Metanephros (tissue), 2 donors: Measurements from ENCODE around the gene CYP51A1.

- RAMPAGE, long total RNA, result no peak
Observed at GRCh38 chr7:92133477-92134297, 590 bp downstream of the CYP51A1 start.

DNA sequence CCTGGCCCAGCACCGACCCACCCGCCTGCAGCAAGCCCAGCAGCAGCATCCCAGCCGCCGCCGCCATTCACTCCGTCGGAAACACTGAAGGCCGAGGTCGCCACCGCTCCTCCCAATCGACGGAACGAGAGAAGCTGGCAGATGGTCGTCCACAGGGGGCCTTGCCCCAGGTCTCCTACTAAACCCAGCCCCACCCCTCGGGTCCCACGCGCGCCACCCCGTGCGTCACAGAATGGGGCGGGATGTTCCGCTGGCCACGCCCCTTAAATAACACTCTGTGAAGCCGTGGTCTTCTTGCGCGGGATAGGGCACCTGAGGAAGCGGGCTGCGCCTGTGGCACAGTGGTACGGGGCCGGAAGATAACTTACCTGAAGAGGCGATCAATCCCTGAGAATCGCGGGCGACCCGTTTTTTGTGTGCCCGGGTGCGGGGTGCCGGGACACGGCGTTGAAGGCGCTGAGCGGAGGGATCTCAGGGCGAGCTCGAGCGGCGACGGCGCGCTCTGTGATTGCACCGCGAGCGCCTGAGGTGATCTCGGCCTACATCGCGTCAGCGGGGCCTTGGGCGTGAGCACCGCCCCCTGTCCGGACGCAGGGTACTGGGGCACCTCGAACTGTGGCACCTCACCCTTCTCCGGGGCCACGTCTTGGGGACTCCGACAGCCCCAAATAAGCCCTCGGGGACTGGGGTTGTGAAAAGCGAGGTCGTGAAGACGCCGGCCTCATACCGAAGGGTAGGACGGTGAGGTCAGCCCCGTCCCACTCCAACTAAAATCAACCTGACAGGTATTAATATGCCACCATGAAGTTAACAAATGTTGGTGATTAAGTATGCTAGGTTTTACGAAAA, at the start of gene CYP51A1:
Gene CYP51A1, minus strand, starts transcription at position 180 of the 849 bp plus-strand sequence.
- RAMPAGE, long total RNA, result start-site peak on the minus strand centred at position 169 of the sequence, 61 bp wide, 810 and 99 reads in 2 replicates

GRCh38 chr7:92246731-92246968, 876 bp downstream of the ANKIB1 start:
- RAMPAGE, long total RNA, result no peak

- RAMPAGE, long total RNA, result no peak
Observed at GRCh38 chr7:92345098-92346175, 99.7 kb downstream of the ANKIB1 start.

DNA sequence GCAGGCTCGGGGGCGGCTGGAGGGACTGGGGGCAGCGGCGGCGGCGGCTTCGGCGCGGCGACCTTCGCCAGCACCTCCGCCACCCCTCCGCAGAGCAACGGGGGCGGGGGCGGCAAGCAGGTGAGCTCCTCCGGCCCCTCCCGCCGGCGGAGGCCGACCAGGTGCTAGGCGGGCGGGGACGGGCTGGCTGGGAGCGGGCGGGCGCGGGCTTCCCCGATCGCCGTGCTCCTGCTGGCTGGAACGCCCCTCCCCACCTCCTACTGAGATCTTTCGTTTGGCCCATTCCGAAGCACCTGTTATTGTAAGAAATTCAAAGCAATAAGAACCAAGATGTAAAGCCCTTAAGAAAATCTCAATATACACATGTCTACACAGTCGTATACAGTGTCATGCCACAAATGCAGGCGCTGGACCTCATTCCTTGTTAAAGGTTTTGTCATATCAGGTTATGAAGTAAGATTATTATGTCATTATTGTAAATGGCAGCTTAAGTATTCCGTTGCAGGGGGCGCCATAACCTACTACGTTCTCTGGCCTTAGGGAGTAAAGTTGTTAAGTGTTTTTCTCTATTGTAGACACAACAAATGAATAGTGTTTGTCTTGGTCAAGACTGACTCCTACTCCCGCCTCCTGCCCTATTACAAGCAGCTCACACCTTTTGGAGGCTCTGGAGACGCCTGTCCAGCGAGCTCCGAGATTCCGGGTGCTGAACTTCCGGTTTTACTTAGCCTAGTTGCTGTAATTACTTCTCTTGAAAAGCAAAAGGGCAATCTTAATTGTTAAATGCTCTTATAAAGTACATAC, 779 bp downstream of the GATAD1 start:
- RAMPAGE, long total RNA, result no peak

DNA sequence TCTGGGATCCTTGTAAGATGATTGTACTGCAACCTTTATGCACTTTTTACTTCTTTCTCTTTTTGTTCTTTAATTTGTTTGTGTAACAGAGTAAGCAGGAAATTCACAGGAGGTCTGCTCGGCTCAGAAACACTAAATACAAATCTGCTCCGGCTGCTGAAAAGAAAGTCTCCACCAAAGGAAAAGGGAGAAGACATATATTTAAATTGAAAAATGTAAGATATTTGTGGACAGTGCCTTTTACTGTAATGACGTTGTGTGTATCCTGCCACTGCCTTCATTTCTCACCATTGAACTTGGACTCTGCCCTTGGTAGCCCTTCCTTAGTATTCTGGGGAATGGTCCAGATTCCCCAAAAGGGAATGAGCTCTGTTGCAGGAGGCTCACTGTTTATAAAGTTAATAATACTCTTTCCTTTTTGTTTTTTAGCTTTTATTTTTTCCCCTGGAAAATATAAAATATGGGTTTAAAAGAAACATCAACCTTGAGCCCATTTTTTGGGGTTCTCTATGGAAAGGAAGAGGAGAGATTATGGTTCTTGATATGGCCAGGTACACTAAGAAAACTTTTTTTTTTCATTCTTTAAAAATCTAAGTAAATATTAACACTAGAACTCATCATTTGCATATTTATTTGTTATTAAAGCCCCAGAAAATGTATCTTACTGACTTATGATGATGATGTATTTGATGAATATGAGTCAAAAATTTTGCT, 1.5 kb downstream of the GATAD1 start:
- RAMPAGE, long total RNA, result no peak

DNA sequence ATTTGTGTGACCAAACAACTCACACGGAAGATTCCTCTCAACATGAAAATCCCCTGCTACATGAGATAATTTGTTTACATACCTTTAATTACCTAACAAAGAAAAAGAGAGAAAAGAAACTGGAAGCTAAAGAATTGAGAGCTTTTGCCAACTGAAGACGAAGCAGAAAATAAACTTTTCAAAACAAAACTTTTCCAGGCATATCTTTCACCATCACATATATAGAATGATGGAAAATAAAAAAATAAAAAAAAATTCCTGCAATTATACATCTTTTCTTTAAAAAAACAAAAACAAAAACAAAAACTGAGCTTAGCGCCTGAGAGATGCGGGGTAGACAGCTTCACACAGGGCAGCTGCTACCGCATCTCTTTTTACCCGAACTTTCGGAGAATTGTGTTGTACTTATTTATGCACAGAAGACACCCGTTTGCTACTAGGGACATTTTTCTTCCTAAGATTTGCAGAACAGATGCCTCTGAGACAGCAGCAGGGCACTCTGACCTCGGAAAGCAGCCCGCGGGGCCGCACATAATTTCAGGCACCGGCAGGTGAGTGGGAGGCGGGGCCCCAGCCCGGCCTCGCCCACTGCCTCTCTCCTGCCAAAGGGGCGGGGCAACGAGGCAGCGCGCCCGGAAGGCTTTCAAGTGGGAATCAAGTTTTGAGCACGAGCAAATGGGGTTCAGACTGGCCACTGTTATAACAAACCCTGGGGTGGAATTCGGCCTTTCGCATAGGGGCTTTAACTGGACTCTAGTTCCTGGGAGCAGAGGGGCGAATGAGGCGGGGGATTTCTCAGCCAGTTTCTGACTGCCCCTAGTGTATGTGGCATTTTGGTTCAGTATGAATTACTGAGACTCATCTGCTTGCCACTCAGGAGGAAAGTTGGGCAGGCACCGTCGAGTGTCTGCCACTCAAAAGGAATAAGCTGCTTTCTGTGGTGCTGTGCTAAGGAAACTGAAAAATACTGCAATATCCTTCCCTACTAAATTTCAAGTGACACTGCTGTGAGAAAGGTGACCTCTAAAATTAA, 18.4 kb upstream of the FAM133B start:
- RAMPAGE, long total RNA, result no peak

DNA sequence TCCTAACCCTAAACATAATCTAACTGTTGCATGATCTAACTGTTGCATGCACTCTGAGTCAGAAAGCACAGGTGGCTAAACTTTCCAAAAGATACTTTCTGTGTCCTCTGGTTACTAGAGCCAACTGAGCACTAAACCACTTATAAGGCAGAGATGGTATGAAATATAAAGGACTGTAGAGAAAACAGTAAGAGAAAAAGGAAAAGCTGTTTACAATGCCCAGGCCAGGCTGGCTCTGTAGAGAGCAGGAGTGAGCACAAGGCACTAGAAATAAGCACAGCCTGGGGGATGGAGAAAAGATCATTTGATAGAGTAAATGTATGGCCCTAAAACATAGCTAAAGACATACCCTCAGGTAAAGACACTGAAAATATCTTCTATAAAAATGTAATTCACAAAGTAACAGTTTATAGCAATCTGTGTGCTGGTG, 23.2 kb upstream of the FAM133B start:
- RAMPAGE, long total RNA, result no peak

GRCh38 chr7:92634026-92634647, 43.9 kb upstream of the FAM133B start:
- RAMPAGE, long total RNA, result no peak

- RAMPAGE, long total RNA, result no peak
Observed at GRCh38 chr7:92759514-92760091, 76.8 kb downstream of the CDK6 start.

GRCh38 chr7:92798621-92799463, 37.5 kb downstream of the CDK6 start:
- RAMPAGE, long total RNA, result no peak

GRCh38 chr7:92832779-92833236, 3.6 kb downstream of the CDK6 start:
- RAMPAGE, long total RNA, result no peak

- RAMPAGE, long total RNA, result no peak
Observed at GRCh38 chr7:92870839-92871188, 34.4 kb upstream of the CDK6 start.

DNA sequence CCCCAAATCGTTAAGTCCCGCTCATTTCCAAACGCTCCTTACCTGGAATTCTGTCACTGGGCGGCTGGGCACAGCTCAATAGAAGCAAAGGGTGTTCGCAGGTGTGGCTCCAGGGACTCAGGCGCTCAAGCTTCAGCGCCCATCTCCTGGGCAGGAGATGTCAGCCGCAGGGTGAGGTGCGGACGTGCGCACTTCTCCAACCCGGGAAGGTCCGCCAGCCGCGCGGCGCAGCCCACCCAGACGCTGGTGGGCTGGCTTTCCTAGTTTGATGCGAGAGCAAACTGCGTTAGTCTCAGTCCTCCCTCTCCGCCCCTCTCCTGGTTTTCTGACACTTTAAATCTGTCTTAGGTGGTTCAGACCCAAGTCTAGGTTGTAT, 289 bp downstream of the CALCR start:
- RAMPAGE, long total RNA, result no peak

DNA sequence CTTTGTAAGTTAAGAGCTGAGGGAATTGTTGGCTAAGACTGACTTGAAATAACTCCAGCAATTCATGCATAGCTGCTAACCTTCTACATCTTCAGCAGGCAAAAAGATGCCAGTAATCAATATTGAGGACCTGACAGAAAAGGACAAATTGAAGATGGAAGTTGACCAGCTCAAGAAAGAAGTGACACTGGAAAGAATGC, 174 bp downstream of the GNGT1 start:
- RAMPAGE, long total RNA, result no peak

- RAMPAGE, long total RNA, result no peak
Observed at GRCh38 chr7:93921256-93921550, 332 bp upstream of the GNG11 start.

DNA sequence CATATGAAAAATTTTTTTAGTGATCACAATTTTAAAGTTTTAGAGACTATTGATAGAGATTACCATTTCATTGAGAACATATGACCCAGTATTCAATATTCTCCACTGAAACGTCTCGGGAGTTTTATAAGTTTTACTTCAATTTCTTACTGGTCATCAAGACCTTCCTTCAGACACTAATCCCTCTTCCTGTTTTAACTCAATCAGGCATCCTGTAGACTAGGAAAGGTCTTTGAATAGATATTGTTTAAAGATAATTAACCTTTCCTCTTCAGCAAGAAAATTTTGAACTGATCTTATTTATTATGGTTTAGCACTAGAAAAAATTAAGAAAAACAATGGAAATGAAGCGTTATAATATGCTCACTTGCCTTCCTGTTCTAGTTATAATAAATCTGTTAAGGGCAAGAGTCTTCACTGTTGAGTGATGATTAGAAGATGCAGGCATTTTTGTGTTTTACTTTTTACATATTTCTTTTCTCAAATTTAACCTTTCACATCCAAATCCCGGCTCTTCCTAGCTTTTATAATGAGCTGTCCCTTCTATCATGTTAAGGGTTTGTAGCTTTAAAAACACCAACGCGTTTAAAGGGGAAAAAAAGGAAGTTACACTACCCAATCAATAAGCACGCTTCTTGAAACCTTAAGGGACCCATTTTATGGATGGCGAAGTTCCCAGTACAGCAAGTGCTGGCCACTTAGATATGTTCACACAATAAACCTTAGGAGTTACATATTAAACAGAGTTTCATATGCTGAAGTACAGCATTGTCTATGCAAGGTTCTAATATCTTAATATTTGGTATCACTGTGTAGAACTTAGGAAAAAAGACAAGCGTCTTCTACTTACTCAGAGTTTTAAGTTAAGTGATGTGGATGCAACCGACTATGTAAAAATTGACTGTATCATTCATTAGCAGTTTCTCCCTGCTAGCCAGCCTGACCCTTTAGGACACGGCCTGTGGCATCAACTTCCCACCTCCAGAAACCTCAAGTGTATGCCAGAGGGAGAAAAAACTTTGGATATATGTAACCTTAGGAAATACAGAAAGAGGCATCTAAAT, 1.6 kb downstream of the GNG11 start:
- RAMPAGE, long total RNA, result no peak

DNA sequence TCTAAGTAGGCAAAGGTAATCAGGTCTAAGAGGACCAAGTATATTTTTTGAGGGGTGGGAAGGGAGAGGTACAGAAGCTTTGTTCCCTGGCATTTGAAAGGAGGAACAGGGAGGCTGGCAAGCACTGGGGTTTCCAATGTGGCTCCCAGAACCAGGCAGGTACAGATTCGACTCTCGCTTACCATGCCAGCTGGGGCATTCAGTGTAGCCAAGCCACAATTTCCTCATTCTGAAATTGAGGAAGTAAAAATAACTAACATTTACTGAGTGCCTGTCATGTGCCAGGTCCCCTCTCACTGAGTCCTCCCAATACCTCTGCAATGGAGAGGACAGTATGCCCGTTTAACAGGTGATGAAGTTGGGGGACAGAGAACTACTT, 45.9 kb upstream of the BET1 start:
- RAMPAGE, long total RNA, result no peak

GRCh38 chr7:94197269-94197752, 193.2 kb upstream of the BET1 start:
- RAMPAGE, long total RNA, result no peak

- RAMPAGE, long total RNA, result no peak
Observed at GRCh38 chr7:94422827-94423316, 28.2 kb downstream of the COL1A2 start.